Urinary bladder (tissue), 3 donors: Measurements from ENCODE around the genes YBX3, TAS2R7, TAS2R13 and ETV6.

GRCh38 chr12:10497603-10497990, 8.1 kb upstream of the EIF2S3B start:
- PRO-cap, result no peak
- RAMPAGE, long total RNA, result no peak

DNA sequence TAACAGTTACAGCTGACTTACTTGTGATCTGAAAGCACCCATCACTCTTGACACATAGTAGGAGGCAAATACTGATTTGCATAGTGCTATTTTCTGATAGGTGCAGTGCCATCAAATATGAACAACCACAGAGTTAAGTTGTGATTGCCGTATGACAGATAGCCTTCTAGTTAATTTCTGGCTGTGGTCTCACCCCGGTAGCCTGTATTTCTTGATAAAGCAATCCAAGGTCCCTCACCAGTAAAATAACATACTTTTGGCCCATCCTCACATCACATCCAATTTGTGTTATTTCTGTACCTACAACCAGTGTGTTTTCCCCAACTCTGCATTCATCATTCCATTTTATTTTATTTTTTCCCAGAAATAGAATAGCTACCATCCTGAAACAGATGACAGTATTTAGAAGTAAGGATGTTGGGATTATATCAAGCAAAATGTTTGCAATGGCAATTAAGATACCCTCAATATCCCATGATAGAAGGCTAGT, 23.4 kb upstream of the STYK1 start:
- PRO-cap, result no peak
- RAMPAGE, long total RNA, result no peak

DNA sequence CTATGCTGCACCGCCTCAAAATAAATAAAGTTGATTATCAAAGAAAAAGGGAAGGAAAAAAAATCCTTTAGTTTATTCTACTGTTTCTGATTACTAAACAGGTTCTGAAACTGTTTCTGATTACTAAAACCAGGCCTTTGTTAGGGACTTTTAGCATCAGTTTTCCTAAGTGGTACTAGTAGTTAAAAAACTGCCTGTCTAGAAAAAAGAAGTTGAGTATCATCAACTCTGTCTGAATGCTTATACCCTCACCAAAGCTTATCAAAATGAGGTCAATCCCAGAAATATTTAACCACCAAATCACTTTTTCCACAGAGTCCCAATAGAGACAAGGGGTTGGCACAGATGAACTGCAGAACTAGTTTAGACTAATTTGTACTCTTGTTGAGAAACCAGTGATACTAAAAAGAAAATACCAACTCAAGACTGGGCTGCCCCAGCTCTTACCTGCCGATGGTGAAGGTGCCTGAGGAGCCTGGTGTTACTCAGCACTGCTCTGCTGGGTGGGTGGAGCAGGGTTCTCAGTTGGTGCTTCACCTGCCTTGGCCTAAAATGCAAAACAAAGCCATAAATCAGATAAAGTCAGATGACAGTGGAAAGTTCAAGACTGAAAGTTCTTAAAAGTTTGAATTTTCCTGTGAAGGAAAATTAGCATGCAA, 22.2 kb downstream of the YBX3 start:
- PRO-cap, result no peak
- RAMPAGE, long total RNA, result no peak

DNA sequence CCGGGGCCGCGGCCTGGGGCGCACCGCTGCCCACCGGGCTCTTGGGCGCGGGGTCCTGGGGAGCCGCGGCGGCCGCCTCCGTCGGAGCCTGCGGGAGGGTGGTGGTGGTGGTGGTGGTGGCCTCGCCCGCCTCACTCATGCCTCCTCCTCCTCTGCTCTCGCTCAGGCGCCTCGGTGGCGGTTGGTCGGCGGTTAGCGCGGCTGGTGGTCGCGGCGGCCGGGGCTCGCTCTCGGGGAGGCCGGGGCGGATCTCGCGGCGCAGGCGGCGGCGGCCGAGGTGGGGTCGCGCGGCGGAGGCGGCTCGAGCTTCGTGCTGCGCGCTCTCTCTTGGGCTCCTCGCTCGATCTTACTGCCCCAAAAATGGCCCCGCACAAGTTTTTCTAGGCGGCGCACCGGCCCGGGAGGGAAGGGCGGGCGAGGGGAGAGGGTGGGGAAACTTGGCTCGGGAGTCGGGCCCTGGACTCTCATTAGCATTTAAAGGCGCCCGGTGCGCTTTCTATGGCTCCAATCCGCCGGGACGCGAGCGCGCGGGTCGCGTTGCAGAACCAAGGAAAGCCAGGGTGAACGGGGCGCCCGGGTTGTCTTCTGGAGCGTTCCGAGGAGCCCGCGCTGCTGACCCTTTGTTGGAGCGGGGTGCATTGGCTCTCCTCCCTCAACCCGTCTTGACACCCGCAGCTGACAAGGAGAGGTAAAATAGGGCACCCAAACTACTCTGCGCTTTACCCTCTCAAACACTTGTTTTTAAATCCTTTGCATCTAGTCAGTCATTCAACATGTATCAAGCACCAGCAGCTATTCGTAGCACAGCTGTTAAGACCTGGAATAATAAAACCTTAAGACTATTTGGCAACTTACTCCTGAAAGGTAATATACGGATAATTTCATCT, at the start of gene YBX3:
Gene YBX3 (minus strand): TSS at position 351 of the 887 bp plus-strand sequence.
- PRO-cap, result bidirectional peak, plus-strand start at position 507 of the sequence, minus-strand start at position 351 of the sequence; bidirectional peak, plus-strand start at position 674 of the sequence, minus-strand start at position 664 of the sequence
- RAMPAGE, long total RNA, result no peak

DNA sequence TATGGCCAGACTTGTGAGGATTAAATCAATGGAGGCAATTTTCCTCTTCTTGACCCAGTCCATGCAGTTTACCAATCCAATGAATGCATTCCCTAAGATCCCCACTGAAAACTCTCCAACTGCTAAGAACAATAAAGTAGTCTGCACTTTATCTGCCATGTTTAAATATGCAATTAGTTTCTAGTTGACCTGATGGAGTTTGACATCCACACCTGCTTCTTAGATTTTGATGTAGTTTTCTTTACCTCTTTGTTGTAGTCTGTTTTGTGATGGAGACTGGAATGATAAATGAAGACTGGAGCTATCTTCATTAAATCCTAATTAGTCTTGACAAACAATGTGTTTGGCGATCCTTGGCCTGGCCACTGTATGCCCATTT, at the start of gene TAS2R7:
Gene TAS2R7 (minus strand): TSS at position 216 of the 379 bp plus-strand sequence.
- PRO-cap, result no peak
- RAMPAGE, long total RNA, result no peak

DNA sequence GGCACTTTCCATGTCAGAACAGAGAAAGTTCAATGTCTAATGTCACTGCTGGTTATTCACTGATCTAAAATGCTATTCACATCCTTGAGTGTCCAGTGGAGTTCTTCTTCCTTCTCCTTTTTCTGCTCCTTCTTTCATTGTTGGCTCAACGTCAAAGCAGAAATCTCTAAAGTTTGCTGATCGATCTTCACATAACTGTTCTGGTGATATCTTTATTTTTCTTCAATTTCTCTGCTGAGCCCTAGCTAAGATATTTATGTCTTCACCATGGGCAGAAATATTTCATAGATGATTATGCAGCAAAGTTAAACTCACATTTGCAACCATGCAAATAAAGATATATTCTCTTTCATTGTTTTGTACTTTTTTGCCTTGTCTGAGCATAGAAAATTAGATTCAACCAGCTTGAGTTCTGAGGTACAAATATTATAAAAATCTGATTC, at the start of gene TAS2R13:
Gene TAS2R13 (minus strand): TSS at position 276 of the 443 bp plus-strand sequence.
- PRO-cap, result no peak
- RAMPAGE, long total RNA, result no peak

GRCh38 chr12:11545144-11546145, 104.0 kb upstream of the ETV6 start:
- PRO-cap, result no peak
- RAMPAGE, long total RNA, result no peak

DNA sequence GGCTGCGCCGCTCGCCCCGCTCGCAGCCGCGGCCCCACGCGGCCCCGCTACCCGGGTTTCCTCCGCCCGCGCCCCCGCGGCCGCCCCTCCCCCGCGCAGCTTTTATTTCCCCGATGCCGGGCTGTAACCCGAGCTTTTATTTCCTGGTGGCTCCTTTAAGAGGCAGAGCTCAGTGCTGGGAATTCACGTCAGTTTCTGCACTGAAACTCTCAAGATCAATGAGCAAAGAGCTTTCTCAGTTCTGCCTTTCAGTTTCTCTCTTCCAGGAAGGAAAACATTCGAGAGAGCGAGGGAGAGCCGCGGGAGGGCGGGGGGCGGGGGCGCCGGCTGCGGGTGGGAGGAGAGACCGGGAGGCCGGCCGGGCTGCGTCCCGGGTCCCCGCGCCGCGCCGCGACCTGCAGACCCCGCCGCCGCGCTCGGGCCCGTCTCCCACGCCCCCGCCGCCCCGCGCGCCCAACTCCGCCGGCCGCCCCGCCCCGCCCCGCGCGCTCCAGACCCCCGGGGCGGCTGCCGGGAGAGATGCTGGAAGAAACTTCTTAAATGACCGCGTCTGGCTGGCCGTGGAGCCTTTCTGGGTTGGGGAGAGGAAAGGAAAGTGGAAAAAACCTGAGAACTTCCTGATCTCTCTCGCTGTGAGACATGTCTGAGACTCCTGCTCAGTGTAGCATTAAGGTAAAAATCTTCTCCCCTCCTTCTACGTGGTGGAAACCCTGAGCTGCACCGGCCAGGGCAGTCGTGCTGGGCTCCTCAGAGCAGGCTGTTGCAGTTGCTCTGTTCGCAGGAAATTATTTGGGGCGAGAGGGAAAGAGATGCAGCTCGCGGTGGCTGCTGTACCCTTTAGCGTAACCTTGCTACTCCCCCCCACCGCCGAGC, at the start of gene ETV6:
Gene ETV6 (plus strand): TSS at position 186 of the 873 bp plus-strand sequence.
- PRO-cap, result bidirectional peak, plus-strand start at position 165 of the sequence, minus-strand start at position 199 of the sequence; bidirectional peak, plus-strand start at position 277 of the sequence, minus-strand start at position 258 of the sequence; bidirectional peak, plus-strand start at position 732 of the sequence, minus-strand start at position 397 of the sequence; unidirectional peak, minus-strand start at position 787 of the sequence; unidirectional peak, minus-strand start at position 839 of the sequence
- RAMPAGE, long total RNA, result no peak

GRCh38 chr12:11650611-11650793, 1.0 kb downstream of the ETV6 start:
- PRO-cap, result no peak
- RAMPAGE, long total RNA, result no peak

DNA sequence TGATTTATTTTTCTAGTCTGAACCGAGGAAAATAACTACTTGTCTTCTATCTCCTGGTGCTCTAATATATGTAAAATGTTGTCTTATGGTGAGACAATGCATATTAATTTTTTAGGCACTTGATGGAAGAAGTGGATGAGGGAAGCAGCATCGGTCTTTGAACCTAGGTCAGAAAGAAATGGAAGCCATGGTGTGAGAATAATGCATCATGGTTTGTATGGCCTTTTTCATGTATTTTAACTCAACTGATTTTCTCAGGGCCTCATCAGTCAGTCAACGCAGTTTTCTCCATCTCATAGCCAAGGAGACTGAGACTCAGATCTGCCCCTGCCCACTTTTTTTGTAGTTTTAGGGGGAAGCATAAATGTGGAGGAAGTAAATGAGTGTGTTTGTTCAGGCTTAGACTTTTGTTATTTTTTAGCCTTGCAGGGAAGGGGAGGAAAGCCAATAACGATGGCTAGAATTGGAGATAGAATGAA, 88.1 kb downstream of the ETV6 start:
- PRO-cap, result no peak
- RAMPAGE, long total RNA, result no peak

- PRO-cap, result no peak
- RAMPAGE, long total RNA, result no peak
Observed at GRCh38 chr12:11739898-11740662, 90.6 kb downstream of the ETV6 start.

DNA sequence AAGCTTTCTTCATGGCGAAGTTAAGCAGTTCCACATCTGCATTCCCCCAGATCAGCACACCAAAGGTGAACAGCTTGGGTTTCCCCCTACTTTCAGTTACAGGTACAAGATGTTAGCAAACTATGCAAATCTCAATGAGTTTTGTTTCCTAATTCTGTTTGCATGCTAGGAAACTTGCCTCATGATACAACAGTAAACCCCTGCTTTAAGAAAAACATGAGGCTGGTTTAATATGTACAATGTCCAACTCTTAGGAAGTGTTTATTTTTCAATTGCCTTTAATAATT, 131.4 kb downstream of the ETV6 start:
- PRO-cap, result no peak
- RAMPAGE, long total RNA, result no peak

DNA sequence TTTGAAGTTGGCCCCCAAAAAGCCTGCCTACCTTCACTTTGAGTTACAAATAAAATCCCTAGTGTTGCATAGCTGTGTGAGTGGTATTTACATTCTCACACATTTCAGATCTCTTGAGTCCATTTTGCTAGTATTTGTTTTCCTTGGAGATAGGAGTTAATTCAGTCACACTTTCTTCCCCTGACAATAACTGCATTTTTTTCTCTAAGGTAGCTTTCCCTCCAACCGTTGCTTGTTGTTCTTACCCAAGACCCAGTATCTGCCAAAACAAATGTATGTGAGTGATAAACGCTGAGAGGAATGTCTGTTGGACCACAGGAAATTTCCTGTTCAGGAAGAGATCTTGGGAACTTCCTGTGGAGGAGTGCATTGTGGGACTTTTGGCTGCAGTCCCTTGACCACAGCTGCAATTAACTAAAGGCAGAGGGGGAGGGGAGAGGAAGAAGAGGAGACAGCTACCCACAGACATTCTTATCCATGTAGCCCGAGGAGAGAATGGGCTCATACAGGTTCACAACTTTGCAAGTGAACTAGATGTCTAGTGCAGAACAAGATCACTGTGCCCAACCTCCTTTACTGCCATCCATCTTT, 149.3 kb downstream of the ETV6 start:
- PRO-cap, result no peak
- RAMPAGE, long total RNA, result no peak

DNA sequence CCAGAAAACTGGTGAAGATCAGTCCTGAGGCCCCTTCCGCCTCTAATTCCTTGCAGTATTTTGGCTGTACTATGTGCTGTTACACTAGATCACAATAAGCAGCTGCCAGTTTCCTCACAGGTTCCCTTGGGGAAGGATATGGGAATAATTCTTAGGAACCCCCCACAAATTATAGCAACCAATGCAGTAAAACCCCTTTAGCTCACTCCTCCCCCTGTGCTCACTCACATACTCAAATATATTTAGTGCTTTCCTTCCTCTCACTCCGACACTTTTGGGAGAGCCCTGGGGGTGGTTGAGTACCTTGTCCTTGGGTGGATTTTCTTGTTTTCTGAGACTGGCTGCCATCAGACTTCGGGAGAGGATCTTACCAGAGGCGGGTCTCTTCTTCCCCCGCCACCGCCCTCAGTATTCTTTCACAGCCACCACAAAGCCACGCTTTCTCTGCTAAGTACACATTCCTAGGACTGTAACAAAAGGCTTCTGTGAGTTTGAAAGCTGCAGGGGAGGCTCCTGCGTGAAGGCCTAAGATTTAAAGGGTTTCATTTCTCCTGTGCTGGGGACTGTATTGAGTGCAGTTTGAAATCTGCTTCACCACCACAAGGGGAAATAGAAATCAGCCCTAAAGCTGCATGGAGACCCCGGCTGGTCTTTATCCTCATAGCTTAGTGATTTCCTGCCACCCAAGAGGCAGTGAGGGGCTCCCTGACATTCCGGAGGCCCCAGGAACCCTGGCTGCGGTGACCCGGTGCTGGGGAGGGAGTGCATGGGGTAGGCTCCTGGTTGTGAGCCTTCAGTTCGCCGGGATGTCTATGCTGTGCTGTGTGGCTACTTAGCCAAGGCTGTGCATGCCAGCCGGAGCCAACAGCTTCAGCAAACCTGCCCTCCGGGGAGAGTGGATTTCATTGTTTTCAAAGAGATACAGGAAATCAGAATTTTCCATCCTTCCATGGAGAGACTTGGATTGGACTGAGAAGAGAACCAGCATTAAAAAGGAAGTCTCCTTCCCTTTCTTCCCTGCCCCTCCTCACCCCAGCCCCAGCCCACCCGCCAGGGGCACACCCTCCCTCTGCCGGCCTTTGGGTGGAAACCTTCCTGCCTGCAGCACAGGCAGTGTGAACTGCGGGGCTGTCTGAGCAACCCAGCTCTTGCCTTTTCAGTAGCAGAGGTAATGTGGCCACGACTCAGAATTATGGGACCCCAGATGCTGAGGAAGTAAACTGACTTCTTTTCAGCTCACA, 163.2 kb downstream of the ETV6 start:
- PRO-cap, result bidirectional peak, plus-strand start at position 1,113 of the sequence, minus-strand start at position 1,029 of the sequence
- RAMPAGE, long total RNA, result no peak

DNA sequence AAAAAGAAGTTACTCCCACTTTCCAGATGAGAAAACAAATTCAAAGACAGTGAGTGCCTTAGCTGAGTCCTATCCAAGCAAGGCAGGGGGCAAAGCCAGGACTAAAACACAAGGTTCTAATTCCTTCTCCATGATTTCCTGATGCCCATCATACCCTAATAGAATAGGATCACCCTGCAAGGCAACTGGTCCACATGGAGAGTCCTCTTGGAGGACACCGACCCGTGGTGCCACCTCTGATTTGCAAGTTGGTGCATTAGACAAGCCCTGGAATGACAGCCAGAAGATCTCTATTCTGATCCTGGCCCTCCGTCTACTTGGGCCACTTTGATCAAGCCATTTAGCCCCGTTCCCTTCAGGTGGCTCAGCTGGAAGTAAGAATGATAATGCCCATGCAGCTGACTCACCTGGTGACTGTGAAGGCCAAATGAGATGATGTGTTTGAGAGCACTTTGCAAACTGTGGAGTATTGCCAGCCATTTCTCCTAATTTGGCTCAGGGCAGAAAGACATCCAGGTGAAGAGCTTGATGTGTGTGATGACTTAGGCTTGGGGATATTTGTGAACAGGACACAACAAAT, 165.8 kb downstream of the ETV6 start:
- PRO-cap, result no peak
- RAMPAGE, long total RNA, result no peak

- PRO-cap, result unidirectional peak, minus-strand start at chr12:11863754; bidirectional peak, plus-strand start at chr12:11864225, minus-strand start at chr12:11864126
- RAMPAGE, long total RNA, result no peak
Observed at GRCh38 chr12:11863677-11864506, 206.8 kb upstream of the BCL2L14 start.

- PRO-cap, result no peak
- RAMPAGE, long total RNA, result no peak
Observed at GRCh38 chr12:11882398-11882613, 188.4 kb upstream of the BCL2L14 start.

DNA sequence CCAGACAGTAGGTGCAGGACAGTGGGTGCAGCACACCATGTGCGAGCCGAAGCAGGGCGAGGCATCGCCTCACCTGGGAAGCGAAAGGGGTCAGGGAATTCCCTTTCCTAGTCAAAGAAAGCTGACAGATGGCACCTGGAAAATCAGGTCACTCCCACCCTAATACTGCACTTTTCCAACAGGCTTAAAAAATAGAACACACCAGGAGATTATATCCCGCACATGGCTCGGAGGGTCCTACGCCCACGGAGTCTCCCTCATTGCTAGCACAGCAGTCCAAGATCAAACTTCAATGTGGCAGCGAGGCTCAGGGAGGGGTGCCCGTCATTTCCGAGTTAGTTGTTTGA, 161.5 kb upstream of the BCL2L14 start:
- PRO-cap, result no peak
- RAMPAGE, long total RNA, result no peak

GRCh38 chr12:12238848-12239648, 27.8 kb downstream of the LRP6 start:
- PRO-cap, result unidirectional peak, plus-strand start at chr12:12239367
- RAMPAGE, long total RNA, result no peak

DNA sequence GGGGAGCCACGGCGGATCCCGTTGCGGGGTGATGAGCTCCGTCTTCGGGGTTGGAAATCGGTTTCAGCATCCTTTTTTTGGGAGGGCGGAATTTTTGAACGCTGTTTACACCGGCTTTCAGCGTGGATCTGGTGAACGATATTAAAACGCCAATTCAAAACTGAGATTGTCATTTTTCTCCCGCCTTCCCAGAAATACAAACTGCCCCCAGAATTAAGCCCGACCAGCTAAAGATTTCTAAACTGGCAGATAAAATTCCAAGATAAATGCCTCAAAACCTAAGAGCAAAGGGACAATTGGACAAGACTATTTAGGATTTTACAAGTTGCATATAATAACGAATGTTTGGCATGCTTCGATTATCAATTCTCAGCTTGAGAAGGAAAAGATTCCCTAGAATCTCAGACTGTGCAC, 622 bp upstream of the LRP6 start:
- PRO-cap, result no peak
- RAMPAGE, long total RNA, result no peak